ENCODE measurements around a stretch of chr17.

DNA sequence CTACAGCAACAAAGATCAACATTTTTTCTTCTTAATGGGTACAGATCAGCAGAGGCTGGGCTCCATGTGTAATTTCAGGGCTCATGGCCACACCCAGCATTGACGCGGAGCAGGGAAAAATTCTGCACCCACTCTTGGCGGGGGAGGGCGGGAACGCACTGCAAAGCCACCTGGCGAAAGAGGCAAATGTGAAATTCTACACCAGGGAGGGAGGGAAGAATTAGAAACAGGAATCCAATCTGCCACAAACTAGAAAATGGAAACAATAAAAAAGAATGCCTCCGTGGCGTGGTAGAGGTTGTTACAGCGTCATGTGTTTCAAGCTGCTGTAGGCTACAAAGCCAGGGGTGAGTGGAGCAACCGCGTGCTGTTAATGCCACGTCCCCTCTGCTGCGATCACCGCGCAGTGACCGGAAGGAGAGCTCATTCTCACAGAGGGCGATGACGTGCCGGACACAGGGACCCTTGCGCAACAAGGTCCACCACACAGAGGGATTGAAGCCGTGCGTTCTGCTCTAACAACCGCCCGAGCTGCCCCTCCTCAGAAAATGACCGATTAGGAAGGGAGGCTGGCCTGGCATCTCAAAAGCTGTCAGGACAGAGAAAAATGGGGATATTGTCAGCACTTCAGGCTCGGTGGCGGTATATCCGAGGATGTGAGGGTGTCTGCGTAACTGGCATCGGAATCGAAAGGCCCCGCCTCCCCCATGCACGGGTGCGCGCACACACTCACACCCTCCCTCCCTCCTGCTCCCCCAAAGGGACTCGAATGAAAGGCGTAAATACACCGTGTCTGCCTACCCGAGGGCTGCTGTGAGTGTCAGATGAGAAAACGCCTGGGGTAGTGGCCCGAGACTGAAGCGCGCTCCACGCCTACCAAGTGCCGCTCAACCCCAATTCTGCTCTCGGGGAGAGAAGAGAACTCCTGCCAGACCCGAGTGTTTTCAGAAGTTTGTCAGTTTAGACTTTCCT, 70.9 kb upstream of the TNRC6C start:
- RRBS, result 0% methylated on average over 3 of the region's 47 CpGs

DNA sequence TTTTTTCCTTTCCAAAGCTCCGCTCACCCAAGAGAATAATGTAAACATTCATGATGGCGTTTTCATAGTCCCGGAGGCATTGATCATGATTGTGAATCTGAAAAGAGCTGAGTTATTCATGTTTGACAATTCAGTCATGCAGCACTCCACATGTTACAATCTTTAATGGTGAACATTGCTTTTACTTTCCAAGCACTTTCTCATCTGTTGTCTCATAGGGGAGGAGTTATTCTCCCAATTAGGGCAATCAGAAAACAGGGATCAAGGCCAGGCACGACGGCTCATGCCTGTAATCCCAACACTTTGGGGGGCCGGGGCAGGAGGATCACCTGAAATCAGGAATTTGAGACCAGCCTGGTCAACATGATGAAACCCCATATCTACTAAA, 70.2 kb upstream of the TNRC6C start:
- RRBS, result no CpG with 5 or more reads among the region's 6 CpGs

DNA sequence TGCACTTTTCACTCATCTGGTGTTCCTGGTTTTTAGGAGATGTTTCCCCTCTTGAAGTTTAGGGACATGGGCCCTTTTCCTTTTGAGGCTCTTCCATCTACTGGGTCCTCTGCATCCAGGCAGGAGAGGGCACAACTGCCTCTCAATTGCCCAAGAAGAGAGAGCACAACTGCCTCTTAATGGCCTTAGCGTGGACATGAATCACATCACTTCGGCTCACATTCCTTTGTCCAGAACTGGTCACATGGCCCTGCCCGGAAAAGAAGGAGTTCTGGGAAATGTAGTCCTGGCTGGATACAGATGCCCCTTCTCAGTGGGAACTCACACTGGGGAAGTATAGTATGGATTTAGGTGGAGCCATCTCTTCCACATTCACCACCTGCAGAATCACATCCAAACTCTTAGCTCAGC, 9.7 kb upstream of the TNRC6C start:
- RRBS, result no CpG with 5 or more reads among the region's 3 CpGs

- RRBS, result no CpG with 5 or more reads among the region's 45 CpGs
Observed at GRCh38 chr17:78040472-78041482, 82.3 kb downstream of the TNRC6C start.

- RRBS, result no CpG with 5 or more reads among the region's 41 CpGs
Observed at GRCh38 chr17:78110762-78112040, 17.4 kb downstream of the TMC6 start.

GRCh38 chr17:78112828-78113392, 15.6 kb downstream of the TMC6 start:
- RRBS, result 74% methylated on average over 6 of the region's 19 CpGs

DNA sequence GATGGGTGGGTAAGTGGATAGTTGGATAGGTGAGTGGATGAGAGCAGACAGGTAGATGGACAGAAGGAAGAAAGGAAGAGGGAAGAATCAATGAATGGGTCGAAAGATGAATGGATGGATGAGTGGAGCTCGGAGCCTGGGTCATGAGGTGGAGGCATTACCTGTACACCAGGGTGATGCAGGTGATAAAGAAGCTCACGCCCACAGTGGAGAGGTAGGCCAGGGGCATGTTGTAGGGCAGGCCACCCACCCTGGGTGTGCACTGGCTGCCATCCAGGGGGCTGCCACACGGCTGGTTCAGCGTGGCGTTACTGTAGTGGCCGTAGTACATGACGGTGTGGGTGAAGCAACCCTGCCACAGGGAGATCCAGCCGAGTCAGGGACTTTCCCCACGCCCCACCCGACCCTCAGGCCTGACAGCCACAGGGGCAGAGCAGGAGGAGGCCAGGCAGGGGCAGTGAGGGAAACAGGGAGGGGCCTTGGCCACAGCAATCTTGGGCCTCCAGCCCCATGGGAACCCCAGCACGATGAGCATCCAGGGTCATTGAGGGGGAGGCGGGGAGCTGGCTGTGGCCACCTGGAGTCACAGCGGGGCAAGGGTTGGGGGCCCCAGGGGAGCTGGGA, 4.6 kb downstream of the TMC6 start:
- RRBS, result no CpG with 5 or more reads among the region's 14 CpGs

GRCh38 chr17:78198825-78199415, 11.8 kb downstream of the AFMID start:
- RRBS, result no CpG with 5 or more reads among the region's 15 CpGs

GRCh38 chr17:78268873-78270080, 37.8 kb downstream of the TMEM235 start:
- RRBS, result 35% methylated on average over 11 of the region's 39 CpGs

DNA sequence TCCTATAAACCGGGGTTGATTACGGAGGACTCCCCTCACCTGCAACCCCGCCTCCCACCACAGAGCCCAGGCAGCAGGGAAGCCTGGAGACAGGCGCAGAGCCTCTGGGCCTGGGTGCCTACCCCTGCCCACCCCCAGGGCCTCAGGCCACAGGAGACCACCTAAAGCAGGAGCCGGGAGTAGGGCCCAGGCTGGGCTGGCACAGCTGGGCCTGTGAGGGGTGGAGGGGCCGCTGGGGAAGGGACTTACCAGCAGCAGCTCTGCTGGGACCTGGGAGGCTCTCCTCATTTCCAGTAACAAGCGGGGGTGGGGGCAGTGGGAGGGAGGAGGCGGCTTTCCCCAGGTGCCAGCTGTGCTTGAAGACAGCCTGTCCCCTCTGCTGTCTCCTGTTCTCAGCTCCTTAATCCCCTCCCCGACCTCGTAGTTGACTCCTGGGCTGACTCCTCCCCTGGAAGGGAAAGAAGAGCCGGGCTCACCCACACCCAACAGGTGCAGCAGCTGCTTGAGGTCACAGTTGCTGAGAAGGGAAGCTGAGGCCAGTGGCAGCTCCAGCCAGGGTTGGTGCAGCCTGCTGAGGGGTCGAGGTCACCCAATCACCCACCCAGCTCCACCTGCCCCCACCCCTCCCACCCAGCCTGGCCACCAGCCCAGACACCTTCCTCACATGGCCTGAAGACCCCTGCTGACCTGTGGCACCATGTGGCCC, 46.9 kb downstream of the TMEM235 start:
- RRBS, result no CpG with 5 or more reads among the region's 12 CpGs

- RRBS, result 0% methylated on average over 2 of the region's 20 CpGs
Observed at GRCh38 chr17:78351382-78352158, 8.3 kb downstream of the SOCS3 start.

GRCh38 chr17:78530003-78530564, 47.1 kb downstream of the DNAH17 start:
- RRBS, result no CpG with 5 or more reads among the region's 23 CpGs

DNA sequence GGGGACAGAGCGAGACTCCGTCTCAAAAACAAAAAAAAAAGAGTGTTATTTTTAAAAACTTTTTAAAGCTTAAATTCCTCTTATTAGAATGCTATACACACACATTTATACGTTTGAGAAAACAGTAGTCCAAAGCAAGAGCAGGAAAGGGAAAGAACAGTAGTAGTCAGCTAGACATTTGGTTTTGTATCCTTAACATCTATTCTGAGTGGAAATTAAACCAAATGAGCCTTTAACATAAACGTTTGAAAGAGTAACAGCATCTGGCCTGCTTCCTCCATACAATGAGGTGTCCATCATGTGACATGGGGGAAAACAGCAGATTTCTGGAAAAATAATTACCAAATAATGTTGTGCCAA, 20.4 kb downstream of the CYTH1 start:
- RRBS, result no CpG with 5 or more reads among the region's 4 CpGs

DNA sequence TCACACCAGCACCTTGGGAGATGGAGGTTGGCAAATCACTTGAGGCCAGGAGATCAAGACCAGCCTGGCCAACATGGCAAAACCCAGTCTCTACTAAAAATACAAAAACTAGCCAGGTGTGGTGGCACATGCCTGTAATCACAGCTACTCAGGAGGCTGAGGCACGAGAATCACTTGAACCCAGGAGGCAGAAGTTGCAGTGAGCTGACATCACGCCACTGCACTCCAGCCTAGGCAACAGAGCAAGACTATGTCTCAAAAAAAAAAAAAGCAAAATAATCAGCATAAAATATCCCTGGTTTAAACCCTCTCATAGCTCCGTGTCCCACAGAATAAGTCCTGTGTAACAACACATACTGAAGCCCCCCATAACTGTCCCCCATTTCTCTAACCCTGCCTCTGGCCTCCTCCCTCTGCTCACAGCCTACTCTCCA, 13.2 kb downstream of the CYTH1 start:
- RRBS, result no CpG with 5 or more reads among the region's 3 CpGs

- RRBS, result no CpG with 5 or more reads among the region's 8 CpGs
Observed at GRCh38 chr17:78771723-78772574, 10.1 kb downstream of the CYTH1 start.

DNA sequence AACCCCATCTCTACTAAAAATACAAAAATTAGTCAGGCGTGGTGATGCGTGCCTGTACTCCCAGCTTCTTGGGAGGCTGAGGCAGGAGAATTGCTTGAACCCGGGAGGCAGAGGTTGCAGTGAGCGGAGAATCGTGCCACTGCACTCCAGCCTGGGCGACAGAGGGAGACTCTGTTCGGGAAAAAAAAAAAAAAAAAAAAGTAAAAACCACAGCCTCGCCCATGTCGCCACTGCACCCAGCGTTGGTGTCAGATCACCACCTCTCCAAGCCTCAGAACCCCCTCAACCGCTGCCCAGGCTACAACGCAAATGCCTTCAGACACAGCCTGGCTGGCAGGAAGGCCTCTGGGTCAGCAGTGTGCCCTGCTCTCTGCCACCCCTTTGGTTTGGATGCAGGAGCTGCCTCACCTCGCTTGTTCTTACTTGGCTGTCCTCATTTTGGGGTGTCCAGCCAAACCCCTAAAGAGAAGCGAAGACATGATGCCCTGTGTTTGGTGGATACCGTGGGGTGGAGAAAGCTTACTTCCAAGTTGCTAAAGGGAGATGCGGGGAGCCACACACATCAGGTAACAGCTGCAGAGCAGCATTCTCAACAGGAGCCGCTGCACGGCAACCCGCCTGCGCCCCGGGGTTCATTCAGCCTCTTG, 12.9 kb upstream of the CYTH1 start:
- RRBS, result no CpG with 5 or more reads among the region's 21 CpGs

- RRBS, result no CpG with 5 or more reads among the region's 18 CpGs
Observed at GRCh38 chr17:78807115-78807787, 25.2 kb upstream of the CYTH1 start.

DNA sequence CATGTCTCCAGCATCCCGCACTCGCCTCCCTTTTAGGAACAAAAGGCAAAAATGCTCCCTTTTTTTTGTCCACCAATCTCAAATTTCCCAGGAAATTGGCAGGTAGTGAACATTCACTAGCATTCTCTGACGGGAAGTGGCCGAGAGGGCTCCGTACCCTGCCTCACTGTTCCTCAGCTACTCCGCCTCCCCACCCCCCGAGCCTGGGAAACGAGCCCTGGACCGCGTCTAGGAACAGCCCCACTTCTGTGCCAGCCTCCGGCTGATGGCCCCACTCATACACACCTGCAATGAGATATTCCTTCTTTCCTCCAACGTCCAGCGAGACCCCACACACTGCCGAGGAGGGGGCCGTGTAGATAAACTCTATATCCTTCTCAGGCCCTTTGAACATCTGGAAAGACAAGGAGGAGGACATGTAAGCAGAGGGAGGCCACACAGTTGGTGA, 30.0 kb upstream of the USP36 start:
- RRBS, result no CpG with 5 or more reads among the region's 15 CpGs

- RRBS, result 80% methylated on average over 7 of the region's 37 CpGs
Observed at GRCh38 chr17:78890228-78891414, 12.4 kb downstream of the CEP295NL start.

DNA sequence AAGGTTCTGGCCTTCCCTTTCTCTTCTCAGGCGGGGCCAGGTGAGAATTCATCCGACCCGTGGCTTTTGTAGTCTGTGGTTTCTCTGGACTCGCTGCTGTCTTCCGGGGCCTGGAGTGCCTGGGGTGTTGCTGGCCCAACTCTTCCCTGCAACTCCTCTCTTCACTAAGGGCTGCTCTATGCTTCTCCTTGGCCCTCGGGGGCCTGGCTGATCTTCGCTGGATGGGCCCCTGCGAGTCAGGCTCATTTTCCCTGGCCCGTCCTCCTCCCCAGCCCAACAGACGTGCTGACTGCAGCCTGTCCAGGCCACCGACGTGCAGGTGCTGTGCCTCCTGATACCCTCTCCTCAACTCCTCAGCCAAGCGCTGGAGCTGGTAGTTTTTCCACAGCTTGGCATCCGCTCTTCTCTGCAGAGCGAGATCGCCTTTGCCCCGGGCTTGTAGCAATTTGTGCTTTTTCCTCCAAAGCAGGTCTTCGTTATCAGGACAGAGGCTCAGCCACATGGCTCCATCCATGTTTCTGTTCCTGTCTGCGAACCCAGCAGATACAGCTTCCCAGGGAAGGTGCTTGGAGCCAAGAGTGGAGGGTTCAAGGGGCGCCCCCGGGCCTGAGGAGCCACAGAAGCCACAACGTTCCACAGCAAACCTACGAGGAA, 11.1 kb downstream of the CEP295NL start:
- RRBS, result no CpG with 5 or more reads among the region's 23 CpGs